ENCODE results near the genes DMGDH and BHMT.

DNA sequence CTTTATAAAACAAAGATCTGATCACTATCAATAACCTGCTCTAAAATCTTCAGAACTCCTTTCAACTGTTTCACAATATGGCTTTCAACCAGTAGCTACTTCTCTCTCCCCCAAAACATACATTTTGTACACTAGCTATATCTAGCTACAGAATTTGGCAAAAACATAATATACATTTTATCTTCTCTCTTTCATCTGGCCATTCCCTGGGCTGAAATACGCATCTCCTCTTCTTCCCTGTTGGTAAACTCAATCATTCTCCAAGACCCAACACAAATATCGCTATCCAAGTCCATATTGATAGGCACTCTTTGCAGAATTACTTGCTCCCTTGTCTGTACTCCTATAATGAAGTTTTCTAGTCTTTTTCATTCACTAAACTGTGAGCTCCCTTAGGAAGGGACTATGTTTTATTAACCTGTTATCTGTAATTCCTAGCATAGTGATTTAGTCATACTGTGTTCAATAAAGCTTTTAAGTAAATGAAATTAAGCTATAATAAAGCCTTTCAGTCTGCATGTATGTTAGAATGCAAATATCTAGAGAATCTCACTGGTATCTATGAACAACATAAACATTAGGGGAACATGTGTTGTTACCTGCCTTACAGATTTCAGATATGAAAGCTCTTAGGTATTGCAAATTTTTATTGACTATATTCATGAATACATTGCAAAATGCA lies 216.0 kb downstream of the AP3B1 start:
- RRBS = no CpG with 5 or more reads among the region's 2 CpGs

GRCh38 chr5:78215929-78216401 lies 78.5 kb downstream of the AP3B1 start:
- RRBS = no CpG with 5 or more reads among the region's 4 CpGs

DNA sequence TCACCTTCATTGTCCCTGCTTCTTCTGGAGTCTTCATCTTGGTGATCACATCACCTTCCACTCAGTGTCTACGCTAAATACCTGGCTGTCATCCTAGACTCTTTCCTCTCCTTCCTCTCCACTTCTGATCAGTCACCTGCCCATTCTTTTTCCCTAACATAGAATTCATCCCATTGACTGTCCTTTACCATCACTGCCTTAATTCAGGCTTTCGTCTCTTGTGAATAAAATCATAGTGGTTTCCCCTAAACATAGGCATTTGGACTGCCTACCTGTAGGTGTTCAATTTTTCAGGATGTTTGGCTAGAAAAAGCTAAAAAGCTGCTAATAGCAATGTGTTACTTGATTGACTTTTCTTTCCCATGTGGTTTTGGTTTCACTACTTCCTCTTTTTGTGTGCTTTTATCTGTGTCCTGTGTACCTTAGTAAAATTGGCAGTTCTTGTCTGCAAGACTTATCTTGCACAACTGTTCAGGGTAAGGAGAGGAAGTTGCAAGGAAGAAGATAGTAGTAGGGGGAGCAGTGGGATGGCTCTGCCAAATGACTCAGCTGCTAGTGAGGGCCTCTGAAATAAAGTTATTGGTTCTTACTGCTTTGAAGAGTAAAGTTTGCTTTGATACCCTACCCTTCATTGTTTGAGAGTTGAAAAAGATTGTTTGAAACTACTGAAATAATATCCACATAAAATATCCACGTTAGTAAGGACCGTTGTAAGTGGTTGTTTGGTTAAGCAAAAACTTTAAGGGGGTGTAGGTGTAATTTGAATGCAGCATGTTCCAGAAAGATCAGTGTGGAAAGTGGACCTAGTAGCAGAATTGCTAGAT lies 123.3 kb downstream of the SCAMP1 start:
- RRBS = no CpG with 5 or more reads among the region's 4 CpGs

GRCh38 chr5:78534240-78534758 lies 114.3 kb downstream of the LHFPL2 start:
- RRBS = no CpG with 5 or more reads among the region's 17 CpGs

GRCh38 chr5:78577475-78577868 lies 71.1 kb downstream of the LHFPL2 start:
- RRBS = no CpG with 5 or more reads among the region's 6 CpGs

- RRBS = no CpG with 5 or more reads among the region's 1 CpG
Measured at GRCh38 chr5:78601207-78601511, 47.4 kb downstream of the LHFPL2 start.

DNA sequence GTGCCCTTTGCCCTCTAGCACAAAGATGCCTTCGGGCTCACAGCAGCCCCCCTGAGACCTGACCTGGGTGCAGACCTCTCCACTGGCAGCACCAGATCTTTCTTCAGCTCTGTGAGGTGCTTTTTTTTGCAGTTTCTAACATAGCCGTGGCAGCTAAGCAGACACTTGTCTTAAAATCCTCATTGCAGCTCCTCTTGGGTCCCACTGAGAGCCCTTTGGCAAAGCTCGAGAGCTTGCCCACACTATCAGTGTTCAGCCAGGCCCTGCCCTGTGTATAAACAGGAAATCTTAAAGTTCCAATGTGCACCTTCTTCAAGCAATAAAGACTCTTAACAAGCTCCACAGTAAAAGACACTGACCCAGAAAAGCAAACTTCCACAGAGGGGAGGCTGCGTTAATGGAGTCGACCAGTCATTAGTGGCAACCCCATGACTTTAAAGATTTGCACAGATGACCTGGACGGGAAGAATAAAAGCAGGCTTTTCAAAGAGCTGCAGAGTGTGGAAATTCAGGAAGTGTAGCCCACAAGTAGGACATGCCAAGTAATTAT lies 71.9 kb upstream of the LHFPL2 start:
- RRBS = no CpG with 5 or more reads among the region's 6 CpGs

GRCh38 chr5:78766062-78766550 lies 117.5 kb upstream of the LHFPL2 start:
- RRBS = no CpG with 5 or more reads among the region's 5 CpGs

DNA sequence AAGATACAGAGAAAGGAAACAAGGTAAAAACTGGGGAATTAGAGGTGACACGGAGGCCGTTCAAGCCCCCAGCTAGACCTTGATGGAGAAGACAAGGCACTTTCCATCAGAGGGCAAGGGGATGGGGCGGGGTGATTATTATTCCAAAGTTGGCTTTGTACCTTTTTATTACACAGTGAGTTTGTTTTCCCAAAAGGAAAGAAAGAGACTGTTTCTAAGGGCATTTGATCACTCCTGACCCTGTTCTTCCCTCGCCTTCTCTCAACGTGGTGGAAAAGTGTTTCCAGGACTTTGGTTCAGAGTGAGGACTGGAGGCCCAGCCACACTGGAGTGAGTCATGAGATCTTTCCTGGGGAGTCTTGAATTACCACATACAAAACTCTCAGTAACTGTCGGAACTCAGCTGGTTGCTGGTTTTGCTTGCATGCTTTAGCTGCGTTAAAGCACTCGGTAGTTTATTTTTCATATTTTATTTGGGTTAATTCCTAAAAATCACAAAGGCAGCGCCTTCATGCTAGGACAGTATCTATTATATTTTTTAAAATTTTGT lies 77.9 kb downstream of the ARSB start:
- RRBS = no CpG with 5 or more reads among the region's 9 CpGs

DNA sequence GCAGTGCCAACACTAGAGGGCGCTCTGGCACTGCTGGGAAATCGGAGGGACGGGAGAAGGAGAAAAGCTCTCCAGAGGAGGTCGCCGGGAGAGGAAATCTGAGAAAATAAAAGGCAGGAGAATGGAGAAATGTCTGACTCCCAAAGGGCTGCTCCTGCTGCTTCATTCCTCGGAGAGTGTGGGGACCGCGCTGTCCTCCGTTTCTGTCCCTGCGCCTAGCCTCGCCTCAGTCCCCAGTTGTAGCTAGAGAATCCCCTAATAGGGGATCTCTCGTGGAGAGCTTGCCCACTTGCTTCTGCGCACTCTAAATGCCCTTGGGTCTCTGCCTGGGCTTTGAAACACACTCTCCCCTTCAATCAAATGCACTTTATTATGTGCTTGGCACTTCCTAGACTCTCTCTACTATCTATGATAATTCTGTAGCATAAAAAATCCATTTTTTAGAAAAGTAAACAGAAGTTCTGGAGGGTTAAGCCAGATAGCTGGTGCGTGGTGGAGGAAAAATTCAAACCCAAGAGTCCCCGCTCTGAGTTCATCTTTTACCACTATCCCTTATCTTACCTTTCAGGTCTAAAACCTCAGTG lies 40.1 kb upstream of the ARSB start:
- RRBS = no CpG with 5 or more reads among the region's 15 CpGs

- RRBS = 6% methylated on average over 29 of the region's 45 CpGs
Measured at GRCh38 chr5:79069381-79069803, at the start of gene DMGDH. Gene DMGDH, minus strand, starts transcription at chr5:79069674.

- RRBS = no CpG with 5 or more reads among the region's 34 CpGs
Measured at GRCh38 chr5:79111426-79112108, at the start of gene BHMT. Gene BHMT, plus strand, starts transcription at chr5:79111809.

DNA sequence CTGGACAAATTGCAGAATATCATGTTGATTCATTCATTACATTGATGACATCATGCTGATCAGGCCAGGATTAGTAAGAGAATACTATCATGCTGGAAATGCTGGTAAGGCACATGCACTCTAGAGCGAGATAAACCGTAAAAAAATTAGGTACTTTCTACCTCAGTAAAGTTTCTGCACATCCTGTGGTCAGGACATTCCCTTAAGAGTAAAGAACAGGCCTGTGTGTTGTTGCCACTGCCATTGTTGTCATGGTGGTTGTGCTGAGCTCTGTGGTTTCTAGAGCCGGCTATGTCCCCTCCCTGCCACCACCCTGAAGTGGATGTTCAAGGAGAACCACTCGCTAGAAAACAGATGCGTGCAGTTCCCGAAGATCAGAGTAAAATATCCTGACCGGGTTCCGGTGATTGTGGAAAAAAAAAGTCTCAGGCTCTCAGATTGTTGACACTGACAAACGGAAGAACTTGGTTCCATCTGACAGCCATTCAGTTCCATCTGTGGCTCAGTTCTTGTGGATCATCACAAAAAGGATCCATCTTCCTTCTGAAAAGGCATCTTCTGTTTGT lies 6.3 kb upstream of the JMY start:
- RRBS = no CpG with 5 or more reads among the region's 9 CpGs

DNA sequence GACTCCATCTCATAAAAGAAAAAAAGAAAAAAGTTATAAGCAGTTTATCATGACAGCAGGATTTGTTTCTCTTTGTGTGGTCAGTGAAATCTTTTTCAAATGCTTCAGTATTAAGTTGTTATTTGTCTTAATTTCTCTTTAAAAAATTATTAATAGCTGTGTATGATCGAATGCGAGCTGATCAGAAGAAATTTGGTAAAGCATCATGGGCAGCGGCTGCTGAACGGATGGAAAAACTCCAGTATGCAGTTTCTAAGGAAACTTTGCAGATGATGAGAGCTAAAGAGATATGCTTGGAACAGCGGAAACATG lies 55.0 kb downstream of the JMY start:
- RRBS = no CpG with 5 or more reads among the region's 5 CpGs

DNA sequence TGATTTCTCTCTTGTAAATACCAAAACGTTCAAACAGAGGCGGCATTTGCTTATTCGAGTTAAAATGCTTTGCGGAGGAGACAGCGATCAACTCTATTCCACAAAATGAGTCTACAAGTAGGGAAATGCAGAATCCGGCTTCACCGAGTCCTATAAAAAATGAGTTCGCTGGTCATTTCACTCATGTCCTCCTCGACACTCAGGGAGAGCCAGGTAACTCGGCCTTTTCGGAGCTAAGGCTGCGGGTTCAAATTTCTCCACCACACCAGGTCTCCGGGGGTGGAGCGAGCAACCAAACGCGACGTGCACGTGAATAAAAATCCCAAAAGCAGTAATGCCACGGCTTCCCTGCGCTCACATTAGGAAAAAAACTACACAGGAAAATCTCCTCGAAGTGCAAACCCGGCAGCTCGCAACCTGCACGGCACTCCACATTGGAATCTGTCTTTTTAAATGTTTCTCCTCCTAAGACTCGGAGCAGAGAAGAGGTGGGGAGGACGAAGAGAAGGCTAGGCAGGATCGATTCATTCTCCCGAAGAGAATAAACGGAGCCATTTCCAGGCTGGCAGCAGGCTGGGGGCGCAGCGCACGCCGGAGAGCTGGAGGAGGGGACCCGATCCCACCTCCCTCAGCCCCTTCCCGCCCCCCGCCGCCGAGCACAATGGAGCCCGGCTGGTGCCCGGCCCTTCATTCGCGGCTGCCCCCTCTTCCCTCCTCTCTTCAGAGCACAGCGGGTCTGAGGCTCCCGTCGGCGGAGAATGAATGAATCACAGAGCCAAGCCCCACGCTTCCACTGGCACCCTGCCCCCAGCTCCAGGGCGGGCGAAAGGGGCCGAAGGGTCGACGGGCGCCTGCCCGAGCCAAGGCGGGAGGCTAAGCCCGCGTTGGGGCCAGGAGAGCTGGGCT lies 736 bp downstream of the HOMER1 start:
- RRBS = 2% methylated on average over 9 of the region's 57 CpGs

DNA sequence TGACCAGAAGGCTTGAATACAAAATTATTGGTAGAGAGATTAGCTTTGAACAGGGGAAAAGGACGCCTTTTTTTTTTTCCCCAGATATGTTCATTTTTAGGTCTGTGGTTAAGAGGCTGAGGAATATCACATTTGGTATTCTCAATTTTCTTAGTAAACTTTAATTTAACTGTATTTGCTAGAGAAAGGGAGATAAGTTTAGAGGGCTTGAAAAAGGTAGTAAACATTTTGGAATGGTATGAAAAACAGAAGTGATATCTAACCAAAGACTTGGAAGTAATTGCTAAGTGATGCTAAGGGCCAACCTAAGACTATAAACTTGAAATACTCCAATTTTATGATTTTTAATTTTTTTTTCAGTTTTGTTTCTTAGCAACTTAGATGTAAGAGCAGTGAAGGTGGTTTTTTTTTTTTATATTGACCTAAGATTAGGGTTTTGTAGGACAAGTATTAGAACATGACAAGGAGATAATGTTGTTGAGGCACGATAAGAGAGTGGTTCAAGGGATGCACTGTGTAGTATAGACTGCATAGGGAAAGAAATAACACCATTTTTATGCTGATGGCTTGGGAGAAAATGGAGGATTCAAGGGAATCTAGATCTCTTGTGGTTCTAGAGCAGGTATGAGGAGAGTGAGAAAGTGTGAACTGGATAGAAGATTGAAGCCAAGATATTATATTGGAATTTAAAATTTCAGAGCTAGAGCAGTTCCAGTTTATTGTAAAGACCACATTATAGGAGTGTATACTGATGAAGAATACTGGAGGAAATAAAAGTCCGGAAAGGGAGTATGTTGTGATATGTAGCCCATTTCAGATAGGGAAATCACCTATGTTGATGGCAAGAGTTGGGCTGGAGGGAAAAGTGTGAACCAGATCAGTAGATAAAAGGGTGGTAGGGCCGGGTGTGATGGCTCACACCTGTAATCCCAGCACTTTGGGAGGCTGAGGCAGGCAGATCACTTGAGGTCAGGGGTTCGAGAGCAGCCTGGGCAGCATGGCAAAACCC lies 27.1 kb downstream of the TENT2 start:
- RRBS = no CpG with 5 or more reads among the region's 5 CpGs

DNA sequence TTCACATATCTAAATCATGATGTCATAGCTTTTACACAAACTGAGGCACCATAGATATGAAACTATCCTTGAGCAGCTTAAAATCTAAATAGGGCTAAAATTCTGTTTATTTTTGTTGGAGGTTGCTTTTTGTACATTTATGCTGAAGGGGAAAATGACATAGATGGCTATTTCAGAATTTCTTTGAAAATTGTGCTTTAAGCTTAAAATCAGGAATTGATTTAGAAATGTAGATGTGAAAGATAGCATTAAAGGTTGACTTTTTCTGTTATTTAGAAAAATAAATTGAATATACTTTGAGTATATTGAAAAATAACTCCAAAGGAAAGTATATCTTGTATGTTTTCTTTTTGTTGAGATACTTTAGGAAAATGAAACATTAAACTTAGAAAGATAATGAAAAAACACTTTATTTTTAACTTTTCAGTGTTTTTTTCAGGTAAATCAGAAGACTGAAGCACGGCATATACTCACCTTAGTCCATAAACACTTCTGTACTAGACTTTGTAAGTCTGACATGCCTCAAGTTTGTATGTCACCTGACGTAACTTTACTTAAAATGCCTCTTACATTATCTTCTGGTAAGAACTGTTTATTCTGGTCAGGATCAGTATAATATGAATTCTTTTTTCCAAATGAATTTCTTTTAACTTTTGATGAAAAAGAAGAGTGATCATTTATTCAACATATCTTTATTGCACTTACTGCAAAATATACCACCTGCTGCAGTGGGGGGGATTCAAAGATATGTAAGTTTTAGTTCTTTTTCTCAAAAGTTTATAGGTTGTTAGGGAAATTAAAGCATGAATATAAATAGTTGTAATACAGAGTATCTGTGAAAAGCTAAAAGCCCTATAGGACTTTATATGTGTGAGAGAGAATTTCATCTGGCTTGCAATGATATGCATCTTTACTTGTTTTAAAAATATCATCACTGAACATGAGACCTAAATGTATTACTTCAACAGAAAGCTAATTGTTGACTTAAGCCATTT lies 30.5 kb downstream of the TENT2 start:
- RRBS = no CpG with 5 or more reads among the region's 2 CpGs

- RRBS = no CpG with 5 or more reads among the region's 7 CpGs
Measured at GRCh38 chr5:80083430-80083857, 48.3 kb downstream of the THBS4 start.

DNA sequence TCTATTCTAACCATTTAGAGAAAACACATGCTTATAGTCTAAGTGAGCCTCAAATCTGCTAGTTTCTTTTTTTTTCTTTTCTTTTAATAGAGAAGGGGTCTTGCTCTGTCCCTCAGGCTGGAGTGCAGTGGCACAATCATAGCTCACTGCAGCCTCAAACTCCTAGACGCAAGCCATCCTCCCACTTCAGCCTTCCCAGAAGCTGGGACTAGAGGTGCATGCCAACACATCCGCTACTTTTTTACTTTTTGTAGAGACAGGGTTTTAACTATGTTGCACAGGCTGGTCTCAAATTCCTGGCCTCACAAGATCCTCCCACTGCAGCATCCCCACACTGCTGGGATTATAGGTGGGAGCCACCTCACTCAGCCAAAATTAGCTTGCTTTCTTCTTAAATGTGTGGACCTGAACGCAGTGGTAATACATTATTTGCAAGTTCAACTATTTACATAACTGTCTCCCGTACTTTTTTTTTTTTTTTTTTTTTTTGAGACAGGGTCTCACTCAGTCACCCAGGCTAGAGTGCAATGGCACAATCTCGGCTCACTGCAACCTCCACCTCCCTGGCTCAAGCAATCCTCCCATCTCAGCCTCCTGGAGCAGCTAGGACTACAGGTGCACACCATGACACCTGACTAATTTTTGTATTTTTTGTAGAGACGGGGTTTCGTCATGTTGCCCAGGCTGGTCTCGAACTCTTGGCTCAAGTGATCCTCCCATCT lies 66.0 kb downstream of the SERINC5 start:
- RRBS = no CpG with 5 or more reads among the region's 8 CpGs